Heart (tissue), 3 donors: ENCODE measurements around a stretch of chr10.

- RAMPAGE, long total RNA, 2 experiments: no peak in any of the 2 experiments
Measured at GRCh38 chr10:125161736-125162046, 133.8 kb upstream of the CTBP2 start.

DNA sequence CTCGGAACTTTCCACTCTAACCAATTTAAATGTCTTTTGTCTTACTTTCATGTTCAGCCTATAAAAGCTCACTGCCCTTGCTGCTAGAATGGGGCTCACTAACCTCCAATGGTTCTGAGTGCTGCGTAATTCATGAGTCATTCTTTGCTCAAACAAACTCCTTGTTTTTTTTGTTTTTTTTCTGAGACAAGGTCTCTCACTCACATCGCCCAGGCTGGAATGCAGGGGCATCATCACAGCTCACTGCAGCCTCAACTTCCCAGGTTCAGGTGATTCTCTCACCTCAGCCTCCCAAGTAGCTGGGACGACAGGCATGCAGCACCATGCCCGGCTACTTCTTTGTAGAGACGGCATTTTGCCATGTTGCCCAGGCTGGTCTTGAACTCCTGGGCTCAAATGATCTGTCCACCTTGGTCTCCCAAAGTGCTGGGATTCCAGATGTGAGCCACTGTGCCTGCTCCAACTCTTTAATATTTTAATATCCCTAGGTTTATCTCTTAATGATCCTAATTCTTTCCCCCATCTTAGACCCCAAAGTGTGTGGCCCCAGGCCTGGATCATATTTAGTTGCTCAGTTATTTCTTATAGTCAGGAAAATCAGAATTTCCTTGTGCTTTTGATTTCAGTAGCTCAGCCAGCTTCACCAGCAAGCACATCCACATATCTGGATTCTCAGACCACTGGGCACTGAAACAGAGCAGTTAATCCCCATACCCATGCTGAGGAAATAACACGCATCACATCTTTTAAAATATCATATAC is 1.4 kb downstream of the DHX32 start:
- RAMPAGE, long total RNA, 2 experiments: no peak in any of the 2 experiments

- RAMPAGE, long total RNA, 2 experiments: no peak in any of the 2 experiments
Measured at GRCh38 chr10:126213959-126214434, 174.3 kb downstream of the ADAM12 start.

DNA sequence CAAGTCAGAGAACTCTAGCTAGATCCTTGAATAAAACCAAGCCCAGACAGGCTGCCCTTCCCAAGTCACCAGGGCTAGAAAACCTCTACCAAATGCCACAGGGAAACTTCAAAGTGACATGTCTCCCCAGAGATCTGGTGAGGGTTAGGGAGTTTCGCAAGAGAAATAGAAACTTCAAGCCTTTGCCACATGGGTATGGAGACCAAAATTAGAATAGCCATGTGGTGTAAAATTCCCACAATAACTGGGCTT is 14.4 kb downstream of the ADAM12 start:
- RAMPAGE, long total RNA, 2 experiments: no peak in any of the 2 experiments

- RAMPAGE, long total RNA, 2 experiments: no peak in any of the 2 experiments
Measured at GRCh38 chr10:126638599-126639063, 31.9 kb downstream of the C10orf90 start.

- RAMPAGE, long total RNA, 2 experiments: no peak in any of the 2 experiments
Measured at GRCh38 chr10:127834092-127834610, 58.6 kb downstream of the CLRN3 start.

- RAMPAGE, long total RNA, 2 experiments: no peak in any of the 2 experiments
Measured at GRCh38 chr10:127872353-127873029, 20.2 kb downstream of the CLRN3 start.

GRCh38 chr10:128000528-128000960 is 93.6 kb downstream of the PTPRE start:
- RAMPAGE, long total RNA, 2 experiments: no peak in any of the 2 experiments

- RAMPAGE, long total RNA, 2 experiments: no peak in any of the 2 experiments
Measured at GRCh38 chr10:128019353-128020098, 106.7 kb downstream of the MKI67 start.

DNA sequence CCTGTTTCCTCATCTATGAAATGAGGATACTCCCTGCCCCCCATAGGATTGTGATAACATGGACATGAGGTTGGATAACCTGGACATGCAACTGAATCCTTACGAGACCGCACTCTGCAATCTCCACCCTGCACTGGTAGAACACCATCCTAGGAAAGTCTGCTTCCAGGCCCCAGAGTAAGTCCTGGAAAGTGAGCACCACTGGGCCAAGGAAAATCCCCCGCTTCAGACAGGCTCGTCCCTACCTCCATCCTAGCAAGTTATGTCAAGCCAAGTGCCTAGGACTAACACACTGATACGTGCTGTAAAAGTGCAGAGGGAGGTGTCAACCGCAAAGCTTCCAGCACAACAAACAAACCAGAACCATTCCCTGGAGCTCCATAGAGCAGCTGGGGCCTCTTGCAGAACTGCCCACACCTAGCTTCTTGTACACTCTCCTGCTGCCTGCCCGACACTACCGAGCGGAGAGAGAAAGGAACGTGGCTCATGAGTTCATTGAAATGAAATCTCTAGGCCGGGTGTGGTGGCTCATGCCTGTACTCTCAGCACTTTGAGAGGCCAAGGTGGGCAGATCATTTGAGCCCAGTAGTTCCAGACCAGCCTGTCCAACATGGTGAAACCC is 73.7 kb downstream of the MKI67 start:
- RAMPAGE, long total RNA, 2 experiments: no peak in any of the 2 experiments

DNA sequence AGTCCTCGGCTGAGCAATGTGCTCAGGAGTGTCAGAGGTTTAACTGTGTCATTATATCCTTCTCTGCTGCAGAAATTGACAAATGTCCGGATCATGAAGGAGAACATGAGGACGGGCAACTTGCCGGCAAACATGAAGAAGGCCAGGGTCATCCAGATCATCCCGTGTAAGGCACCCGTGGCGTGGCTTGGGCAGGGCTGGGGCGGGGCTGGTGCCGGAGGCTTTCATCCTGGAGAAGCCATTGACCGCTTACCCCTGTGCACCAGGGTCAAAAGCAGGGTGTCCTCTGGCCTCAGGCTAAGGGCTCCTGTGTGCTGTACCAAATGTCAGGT is 55.5 kb downstream of the MKI67 start:
- RAMPAGE, long total RNA, 2 experiments: no peak in any of the 2 experiments

- RAMPAGE, long total RNA, 2 experiments: no peak in any of the 2 experiments
Measured at GRCh38 chr10:128180842-128181374, 54.7 kb upstream of the MKI67 start.

DNA sequence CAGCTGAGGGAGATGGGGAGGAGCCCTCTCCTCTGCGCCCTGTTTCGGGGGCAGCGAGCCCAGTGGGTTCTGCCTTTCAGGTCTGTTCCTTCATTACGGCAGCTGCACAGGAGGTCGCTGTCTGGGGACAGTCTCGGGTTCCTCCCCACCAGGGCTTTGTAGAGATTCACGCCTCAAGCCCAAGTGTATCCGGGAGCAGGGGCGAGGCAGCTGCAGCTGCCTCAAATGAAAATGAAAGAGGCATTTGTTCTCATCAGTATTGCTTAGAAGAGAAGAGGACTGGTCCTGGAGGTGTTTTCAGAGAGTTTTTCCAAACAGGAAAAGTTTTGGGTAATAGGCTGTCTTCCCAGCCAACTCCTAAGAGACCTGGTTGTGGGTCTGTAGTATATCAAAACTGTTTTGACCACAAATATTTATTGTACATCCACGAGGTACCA is 61.3 kb upstream of the MKI67 start:
- RAMPAGE, long total RNA, 2 experiments: no peak in any of the 2 experiments

DNA sequence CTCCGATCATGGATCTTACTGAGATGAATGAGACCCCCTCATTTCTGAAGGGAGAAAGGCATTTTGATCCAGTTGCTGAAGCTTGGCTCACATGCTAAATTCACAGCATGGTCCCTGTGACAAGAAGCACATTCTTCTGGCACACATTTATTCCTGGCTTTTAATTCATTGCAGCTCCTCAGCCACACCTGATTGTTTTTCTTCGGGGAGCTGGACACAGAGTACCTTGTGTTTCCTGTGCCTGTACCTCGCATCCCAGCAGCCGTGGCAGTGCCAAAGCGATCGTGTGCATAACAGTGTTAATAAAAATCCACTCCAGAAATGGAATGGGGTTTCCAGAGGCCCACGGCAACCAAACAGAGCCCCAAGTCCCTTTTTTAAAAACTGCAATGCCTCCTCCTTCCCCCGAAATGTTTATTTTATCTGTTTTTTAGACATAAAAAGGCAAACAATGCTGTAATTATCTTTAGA is 615.3 kb upstream of the MGMT start:
- RAMPAGE, long total RNA, 2 experiments: no peak in any of the 2 experiments

GRCh38 chr10:129467458-129468172 is 574 bp downstream of the MGMT start:
- RAMPAGE, long total RNA, 2 experiments: no peak in any of the 2 experiments

- RAMPAGE, long total RNA, 2 experiments: no peak in any of the 2 experiments
Measured at GRCh38 chr10:129610745-129611518, 143.9 kb downstream of the MGMT start.

GRCh38 chr10:130356392-130356755 is 220.2 kb downstream of the GLRX3 start:
- RAMPAGE, long total RNA, 2 experiments: no peak in any of the 2 experiments

GRCh38 chr10:131081197-131081796 is 230.2 kb downstream of the TCERG1L start:
- RAMPAGE, long total RNA, 2 experiments: no peak in any of the 2 experiments

GRCh38 chr10:131676736-131677167 is 224.1 kb upstream of the PPP2R2D start:
- RAMPAGE, long total RNA, 2 experiments: no peak in any of the 2 experiments

GRCh38 chr10:131760233-131760566 is 140.6 kb upstream of the PPP2R2D start:
- RAMPAGE, long total RNA, 2 experiments: no peak in any of the 2 experiments